ENCODE data around the genes HLA-DQA2, HLA-DQB2, HLA-DOB, TAP2 and RING1.

DNA sequence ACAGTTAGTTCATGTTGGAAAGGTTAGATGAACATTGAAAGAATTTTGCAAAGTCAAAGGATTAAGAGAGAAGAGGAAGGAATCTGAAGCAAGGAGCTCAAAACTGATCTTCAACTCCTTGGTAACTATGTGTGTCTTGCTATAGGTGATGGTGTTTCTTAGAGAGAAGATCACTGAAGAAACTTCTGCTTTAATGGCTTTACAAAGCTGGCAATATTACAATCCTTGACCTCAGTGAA is 4.7 kb downstream of the HLA-DRA start:
- PRO-cap, 2 experiments: no peak in any of the 2 experiments

GRCh38 chr6:32473398-32474127 is 33.9 kb downstream of the HLA-DRA start:
- PRO-cap, 2 experiments: no peak in any of the 2 experiments

- PRO-cap, 2 experiments: peak in 1 of 2 experiments; most common plus-strand start chr6:32741391 (in 1)
Measured at GRCh38 chr6:32740976-32741711, at the start of gene HLA-DQA2. Gene HLA-DQA2, plus strand, starts transcription at chr6:32741391.

- PRO-cap, 2 experiments: no peak in any of the 2 experiments
Measured at GRCh38 chr6:32763427-32763726, at the start of gene HLA-DQB2. Gene HLA-DQB2, minus strand, starts transcription at chr6:32763532.

GRCh38 chr6:32816411-32817416 is at the start of gene HLA-DOB:
Gene HLA-DOB, minus strand, starts transcription at chr6:32817002.
- PRO-cap, 2 experiments: no peak in any of the 2 experiments

DNA sequence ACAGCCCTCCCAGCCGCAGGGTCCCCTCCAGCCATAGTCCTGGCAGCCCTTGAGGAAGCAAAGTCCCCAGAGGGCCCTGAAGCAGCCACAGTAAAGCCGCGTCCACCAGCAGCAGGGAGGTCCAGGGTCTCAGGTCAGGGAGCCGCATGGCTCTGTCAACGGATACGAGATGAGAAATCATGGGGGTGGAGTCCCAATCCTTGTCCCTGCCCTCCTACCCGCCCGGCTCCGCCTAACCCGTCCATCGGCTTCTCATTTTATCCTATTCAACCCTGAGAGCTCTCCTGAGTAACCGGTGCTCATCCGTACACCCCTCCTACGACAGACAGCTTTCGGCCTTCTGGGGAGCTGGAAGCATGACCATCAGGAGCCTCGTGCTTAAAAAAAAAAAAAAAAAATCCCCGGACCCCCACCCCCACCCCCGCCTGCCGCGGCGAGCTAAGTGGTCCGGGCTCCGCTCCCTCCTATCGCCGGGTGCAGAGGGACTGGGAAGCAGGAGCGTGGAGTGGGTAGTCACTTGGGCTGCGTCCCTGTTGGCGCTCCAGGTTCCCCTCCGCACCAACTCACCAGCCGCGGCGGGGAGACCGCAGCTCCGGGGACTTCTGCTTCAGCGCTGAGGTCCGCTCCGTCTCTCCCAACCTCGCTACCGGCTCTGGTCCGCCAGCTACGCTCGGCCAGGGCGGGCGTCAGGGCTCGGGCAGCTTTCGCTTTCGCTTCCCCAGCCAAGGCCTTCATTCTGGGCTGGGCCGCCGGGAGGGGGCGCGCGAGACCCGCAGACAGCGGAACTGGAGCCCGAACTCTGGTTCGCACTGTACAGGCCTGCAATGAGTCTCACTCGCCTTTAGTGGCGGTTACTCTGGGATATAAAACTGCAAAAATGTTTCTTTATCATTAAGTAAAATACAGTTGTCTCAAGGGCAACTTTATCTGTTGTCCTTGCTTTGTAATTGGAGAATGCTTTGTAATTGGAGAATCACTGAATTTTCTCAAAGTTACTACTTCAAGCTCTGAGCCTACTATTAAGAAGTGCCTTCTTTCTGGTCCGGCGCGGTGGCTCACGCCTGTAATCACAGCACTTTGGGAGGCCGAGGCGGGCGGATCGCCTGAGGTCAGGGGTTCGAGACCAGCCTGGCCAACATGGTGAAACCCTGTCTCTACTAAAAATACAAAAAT is at the start of gene TAP2:
Gene TAP2 (minus strand): TSS at position 654 of the 1,173 bp plus-strand sequence.
- PRO-cap, 2 experiments: peak in 2 of 2 experiments; most common plus-strand start position 260 of the sequence (in 2); most common minus-strand start position 654 of the sequence (in 2)

DNA sequence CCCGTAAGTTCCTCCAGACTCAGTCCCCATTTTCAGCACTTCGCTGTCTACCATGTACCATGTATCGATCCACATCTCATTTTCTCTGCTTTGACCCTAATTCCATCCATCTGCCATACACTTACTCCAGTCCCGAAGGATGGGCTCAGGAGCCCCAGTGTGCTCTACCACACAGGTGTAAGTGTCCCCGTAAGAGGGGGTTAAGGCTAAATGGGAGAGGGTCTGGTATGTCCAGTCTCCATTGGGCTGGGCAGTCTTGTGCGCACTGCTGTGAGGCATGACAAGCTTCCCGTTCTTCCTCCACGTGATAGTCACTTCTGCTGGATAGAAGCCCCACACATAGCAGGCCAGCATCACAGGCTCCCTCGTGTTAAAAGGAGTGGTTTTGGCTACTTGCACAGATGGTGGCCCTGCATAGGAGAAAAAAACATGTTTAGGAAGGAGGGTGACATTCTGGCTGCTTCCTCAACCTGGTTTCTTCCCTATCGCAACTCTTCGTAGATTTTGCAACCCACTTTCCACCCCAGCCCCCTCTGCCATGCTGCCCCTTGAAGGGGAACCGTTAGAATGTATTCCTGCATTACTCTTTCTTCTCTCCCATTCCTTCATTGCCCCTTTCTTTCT is 3.7 kb downstream of the HLA-DMB start:
- PRO-cap, 2 experiments: no peak in any of the 2 experiments

- PRO-cap, 2 experiments: peak in 2 of 2 experiments; most common plus-strand start chr6:32969355 (in 2); most common minus-strand start chr6:32968772 (in 1)
Measured at GRCh38 chr6:32968719-32969656, 594 bp downstream of the BRD2 start.

- PRO-cap, 2 experiments: no peak in any of the 2 experiments
Measured at GRCh38 chr6:32977613-32978418, 9.4 kb downstream of the BRD2 start.

- PRO-cap, 2 experiments: no peak in any of the 2 experiments
Measured at GRCh38 chr6:32980203-32980762, 11.9 kb downstream of the BRD2 start.

- PRO-cap, 2 experiments: no peak in any of the 2 experiments
Measured at GRCh38 chr6:33077671-33078378, 2.0 kb downstream of the HLA-DPB1 start.

DNA sequence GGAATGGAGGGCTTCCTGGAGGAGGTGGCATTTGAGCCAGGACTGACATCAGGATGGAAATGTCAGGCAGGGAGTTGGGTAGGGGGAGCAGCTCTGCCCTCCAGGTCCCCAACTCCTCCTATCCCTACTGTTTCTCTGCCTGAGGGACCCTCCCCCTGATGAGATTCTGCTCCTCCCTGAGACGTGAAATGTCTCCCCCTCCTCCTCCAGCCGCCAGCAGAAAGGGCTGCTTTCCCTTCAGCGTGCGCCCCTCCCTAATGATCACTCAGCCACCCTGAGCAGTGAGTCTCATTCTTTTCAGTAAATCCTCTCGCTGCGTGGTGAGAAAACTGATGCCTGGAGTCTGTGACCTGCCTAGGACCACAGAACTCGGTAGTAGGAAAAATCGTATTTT is 40.7 kb downstream of the HLA-DPB1 start:
- PRO-cap, 2 experiments: no peak in any of the 2 experiments

- PRO-cap, 2 experiments: no peak in any of the 2 experiments
Measured at GRCh38 chr6:33193881-33194477, 1.7 kb upstream of the COL11A2 start.

DNA sequence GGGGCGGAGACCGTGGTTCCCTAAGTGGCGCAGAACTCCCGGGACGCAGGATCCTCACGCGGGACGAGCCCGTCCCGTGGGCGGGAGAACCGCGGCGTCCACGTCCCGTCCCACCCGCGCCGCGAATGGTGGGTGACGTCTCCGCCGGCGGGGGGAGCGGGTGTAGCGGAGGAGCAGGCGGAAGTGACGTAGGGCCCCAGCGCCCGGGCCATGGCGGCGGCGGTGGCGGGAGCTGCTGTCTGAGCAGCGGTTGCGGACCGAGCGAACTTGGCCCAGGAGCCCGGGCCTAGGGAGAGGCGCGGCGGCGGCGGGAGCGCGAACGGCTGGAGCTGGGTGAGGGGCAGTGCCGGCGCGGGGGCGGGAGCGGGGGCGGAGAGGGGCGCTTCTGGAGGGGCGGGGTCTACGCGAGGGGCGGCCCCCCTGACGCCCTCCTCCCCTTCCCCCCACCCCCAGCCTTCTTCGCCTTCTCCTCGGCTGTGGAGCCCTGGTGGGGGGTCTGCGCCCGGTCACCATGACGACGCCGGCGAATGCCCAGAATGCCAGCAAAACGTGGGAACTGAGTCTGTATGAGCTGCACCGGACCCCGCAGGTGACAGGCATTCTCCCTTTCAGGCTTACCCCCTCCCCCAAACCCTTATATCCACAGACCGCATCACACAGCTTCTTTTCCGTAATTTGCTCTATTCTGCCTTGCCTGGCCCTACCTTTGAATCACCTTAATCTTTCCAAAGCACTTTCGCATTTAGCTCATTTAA is at the start of gene RING1:
Gene RING1 (plus strand): TSS at position 189 of the 755 bp plus-strand sequence.
- PRO-cap, 2 experiments: peak in 2 of 2 experiments; most common plus-strand start position 189 of the sequence (in 2); most common minus-strand start position 127 of the sequence (in 2)

DNA sequence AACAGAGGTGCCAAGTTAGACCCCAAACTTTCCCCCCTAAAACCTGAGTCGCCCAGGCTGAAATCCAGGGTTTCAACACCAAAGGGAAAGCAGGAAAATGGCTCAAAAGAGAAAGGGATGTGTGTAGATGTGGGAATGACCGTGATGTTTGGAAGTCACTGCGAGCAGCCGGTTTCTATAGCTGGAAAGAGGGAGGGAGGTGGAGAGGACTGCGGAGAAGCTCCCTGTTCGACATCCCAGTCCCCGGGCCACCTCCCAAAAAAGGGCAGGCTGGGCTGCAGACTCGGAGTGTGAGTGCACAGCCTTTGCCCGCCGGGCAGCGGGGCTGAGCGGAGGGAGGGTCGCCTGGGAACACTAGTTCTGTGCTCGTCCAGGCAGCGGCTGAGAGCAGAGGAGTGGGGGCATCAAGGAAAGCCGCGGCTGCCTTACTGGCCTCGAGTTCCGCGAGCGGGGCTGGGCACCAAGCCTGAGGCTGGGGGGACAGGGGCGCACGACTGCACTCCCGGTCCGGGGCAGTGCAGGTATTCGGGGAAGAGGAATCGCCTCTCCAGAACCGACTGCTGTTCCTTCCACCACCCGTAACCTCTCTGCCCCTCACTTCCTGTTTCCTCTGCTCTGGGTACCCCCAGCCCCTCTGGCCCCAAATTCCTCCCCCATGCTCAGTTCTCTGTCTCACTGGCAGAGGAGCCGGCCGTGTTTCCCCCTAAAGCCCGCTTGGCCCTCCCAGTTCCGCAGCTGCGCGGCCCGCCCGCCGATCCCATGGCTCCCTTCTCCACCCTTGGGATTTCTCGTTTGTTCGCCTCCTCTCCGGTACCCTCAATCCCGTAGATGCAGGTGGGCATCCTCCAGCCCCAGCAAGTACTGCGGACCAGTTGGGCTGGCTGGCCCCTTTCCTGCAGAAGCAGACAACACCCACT is 4.9 kb downstream of the RING1 start:
- PRO-cap, 2 experiments: peak in 2 of 2 experiments; most common plus-strand start position 662 of the sequence (in 2); most common minus-strand start position 589 of the sequence (in 2)

DNA sequence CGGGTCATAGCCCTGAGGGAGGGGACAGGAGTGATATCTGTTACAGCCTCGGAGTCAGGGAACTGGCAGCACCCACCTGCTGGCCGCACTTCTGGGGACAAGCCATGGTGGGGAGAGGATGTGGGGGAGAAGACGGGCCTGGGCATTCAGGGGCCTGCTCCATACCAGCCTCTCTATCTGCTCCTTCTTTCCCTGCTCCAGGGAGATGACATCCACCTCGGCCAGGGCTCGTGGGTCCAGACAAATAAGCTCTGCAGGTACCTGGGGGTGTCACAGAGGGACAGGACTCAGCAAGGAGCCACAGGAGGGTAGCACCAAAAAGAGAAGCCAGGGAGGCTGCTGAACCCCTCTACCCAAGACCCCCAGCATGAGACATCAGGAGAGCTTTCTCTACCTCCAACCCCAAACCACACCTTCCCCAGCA is 2.7 kb downstream of the B3GALT4 start:
- PRO-cap, 2 experiments: no peak in any of the 2 experiments

DNA sequence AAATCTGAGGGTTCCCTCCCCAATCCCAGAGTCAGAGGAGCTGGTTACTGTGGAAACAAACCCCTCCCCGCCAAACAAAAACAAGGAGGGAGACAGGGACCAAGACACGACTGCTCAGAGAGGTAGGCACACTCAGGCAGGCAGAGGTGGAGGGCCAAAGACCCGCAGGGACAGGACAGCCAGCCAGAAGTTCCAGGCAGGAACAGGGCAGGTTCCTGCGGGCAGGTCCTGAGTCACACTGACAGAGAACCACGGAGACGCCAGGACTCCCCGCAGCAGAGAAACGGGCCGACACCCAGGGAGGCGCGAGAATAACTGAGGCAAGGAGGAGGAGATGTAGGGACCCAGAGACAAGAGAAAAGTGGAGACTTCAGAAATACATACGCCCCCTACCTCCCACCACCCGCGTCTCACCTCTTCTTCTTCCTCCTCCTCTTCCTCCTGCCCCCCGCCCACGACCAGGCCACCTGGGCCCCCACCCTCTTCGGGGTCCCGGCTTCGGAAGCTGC is 647 bp downstream of the RGL2 start:
- PRO-cap, 2 experiments: peak in 2 of 2 experiments; most common plus-strand start position 129 of the sequence (in 2); most common minus-strand start position 317 of the sequence (in 2)

DNA sequence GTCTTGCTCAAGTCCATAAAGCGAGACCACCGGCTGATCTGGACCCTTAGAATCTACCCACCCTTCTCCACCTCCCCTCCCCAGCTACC is 905 bp downstream of the TAPBP start:
- PRO-cap, 2 experiments: no peak in any of the 2 experiments

GRCh38 chr6:33391130-33391752 is 382 bp upstream of the KIFC1 start:
- PRO-cap, 2 experiments: peak in 2 of 2 experiments; most common minus-strand start chr6:33391383 (in 2)

DNA sequence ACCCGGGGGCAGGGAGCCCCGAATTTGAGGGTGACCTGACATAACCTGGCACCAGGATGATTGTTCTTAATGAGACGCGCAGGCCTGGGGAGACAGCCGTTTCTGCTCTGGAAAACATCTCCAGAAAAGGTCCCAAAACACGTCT is 471 bp downstream of the PHF1 start:
- PRO-cap, 2 experiments: peak in 2 of 2 experiments; most common plus-strand start position 63 of the sequence (in 2); most common minus-strand start position 26 of the sequence (in 1)